Myometrial cell (primary cell): ENCODE results near the genes SH2D1B, LMX1A and TADA1.

DNA sequence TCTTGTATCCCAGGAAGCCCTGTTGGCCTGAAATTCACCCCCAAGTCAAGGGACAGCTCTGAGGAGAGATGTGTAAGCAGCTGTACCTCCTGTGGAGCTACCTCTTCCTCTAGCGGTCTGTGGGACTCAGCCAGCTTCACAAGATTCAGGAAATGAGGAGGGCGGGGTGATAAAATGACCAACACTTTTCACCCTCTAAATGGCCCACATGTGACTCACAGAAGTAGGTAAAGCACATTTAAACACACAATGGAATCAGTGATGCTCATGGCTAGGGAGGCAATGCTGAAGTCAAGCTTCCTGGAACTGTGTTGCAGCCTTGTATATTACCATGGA, at the start of gene SH2D1B:
Gene SH2D1B (minus strand): TSS at position 111 of the 336 bp plus-strand sequence.
- RAMPAGE, long total RNA: no peak

DNA sequence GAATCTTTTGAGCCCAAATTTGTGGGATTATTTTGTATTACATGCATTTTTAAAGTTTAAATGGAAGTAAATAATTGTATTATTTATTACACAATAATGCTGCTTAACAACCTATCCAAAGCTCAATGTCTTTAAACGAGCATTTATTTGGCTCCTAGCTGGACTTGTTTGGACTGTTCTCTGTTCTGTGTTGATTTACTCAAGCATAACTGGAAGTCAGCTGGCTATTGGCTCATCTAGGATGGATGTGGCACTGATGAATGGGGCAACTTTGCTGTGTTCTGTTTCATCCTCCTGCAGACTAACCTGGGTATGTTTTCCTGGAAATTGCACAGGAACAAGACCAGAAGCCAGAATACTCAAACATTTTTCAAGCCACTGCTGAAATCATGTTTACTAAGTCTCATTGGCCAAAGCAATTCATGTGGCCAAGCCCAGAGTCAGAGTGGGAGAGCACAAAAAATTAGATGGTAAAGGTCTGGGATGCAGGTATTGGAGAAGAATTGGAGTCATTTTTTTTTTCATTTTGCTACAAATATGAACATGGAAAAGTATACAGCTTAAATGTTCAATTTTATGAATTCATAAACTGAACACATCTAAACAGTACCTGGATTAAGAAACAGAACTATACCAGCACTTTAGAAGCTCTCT, 70.7 kb upstream of the HSD17B7 start:
- RAMPAGE, long total RNA: no peak

GRCh38 chr1:162792417-162793003, 2.0 kb downstream of the HSD17B7 start:
- RAMPAGE, long total RNA: no peak

- RAMPAGE, long total RNA: no peak
Measured at GRCh38 chr1:163068686-163069087, 474 bp upstream of the RGS4 start.

- RAMPAGE, long total RNA: no peak
Measured at GRCh38 chr1:164627009-164627718, 68.2 kb downstream of the PBX1 start.

DNA sequence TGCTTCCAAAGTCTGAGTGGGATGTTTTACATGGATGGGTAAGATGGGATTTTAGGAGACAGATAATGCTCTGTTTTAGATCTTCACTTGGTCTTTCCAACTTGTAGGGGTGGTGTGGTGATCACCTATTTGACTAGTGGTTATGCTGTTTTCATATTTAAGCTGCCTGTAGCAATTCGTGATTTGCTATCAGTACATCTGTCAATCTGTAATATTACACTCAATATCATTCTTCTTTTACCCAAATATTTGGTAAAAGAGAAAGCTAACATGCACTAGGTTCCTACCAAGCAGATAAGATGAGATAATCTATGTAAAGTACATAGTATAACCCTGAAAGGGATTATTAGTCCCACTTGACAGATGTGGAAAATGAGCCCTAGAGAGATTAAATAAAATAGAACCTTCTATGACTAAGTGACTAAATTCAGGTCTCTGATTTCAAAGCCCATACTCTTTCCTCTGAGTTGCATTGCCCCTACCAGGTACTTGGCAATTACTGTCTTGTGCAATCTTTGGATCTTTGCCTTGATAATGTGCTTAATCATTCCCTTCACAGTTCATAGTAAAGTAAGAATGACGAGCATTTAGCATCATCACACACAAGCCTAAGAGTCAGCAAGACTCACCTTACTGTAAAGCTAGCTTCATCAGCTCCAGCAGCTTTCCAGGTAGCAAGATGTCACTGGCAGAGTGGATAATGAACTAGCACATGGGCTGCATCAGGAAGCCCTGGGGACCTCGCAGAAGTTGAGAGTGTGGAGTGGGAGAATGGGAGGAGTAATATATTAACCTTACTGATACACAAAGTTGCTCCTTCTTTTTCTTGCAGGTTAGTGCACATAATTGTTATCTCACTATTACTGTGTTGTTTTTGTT, 71.5 kb downstream of the PBX1 start:
- RAMPAGE, long total RNA: no peak

GRCh38 chr1:164650094-164651044, 91.4 kb downstream of the PBX1 start:
- RAMPAGE, long total RNA: no peak

DNA sequence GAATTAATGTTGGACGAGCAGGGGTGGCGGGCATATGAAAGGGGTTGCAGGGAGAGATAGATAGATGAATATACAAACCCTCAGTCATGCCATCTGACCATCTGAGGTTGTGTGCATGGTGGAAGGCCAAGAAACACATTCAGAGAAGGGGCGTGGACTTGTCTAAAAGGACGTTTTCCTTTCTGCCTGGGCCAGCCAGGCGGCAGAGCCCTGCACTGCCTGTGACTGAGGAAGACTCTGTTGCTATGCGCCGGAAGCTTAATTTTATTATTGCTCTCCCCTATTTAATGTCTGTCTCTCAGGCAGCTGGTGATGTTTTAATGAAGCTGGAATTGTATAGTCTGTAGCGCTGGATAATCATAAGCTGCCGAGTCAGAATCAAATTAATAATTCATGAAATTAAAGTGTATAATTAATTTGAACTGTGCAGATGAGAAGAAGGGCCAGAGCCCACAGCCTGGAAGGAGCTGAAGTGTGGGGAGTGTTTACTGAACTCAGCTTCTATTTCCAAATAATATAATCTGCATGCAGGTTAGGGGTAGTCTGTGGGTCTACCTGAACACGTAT, 164.5 kb downstream of the PBX1 start:
- RAMPAGE, long total RNA: no peak

DNA sequence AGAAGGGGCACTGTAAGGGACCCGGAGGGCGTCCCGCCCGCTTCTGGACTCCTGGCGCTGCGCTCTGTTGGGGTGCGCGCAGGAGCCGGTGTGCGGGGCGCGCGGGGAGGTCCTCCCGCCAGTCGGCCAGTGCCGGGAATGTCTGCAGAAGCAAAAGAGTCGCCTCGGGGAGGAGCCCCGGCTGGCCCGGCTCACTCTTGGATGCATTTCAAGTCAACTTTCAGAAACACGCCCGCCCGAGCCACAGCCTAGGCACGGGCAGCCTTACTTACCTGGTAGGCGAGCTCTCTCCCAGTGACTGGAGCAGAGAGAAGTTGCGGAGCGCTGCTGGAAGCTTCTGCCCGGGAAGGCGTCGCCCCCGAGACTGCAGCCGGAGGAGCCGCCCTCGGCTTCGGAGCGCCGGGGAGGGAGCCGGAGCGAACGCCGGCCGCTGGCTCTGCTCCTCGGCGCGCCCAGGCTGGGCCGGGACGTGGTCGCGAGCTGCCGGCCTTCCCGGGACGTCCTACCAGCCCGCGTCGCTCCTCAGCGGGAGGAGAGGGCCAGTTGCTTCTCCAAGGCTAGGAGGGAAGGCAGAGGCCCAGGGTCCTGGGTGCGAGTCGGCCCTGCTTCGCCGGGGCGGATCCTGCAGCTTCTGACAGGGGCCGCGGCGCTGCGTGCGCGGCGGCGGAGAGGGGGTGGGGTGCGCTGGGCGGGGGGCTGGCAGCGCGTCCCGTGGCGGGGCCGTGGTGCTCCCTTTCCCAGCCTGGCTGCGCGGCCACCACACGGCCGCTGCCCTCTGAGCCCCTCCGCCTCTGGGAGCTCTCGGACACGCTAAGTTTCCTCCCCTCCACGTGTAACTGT, at the start of gene LMX1A:
Gene LMX1A (minus strand): TSS at position 633 of the 840 bp plus-strand sequence.
- RAMPAGE, long total RNA: no peak

GRCh38 chr1:165527434-165527961, 16.3 kb upstream of the LRRC52 start:
- RAMPAGE, long total RNA: no peak

DNA sequence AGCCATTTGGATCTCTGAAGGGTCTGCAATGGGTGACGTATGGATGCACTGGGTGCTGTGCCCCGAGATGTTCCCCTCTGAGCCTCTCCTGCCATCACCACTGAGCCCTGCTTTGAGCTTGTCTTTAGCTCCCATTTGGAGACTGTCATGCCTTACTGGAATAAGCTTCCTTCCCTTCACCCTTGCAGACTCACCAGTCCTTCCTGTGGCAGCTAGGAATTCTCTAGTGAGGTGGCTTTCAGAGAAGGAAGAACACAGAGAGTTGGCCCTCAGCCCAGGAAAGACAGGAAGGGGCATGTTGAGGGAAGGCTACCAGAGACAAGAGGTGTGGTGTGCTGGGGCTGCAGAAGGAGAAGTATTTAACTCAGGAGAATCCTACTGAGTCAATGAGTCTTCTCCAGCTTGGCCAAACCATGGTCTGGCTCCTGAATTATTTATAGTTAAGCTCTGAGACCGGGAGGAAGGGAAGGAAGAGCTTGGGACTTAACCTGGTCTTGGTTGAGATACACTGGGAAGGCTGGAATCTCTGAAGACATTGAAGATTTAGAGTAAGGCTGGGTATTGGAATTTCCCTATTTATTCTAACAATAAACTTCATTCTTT, 76.3 kb downstream of the UCK2 start:
- RAMPAGE, long total RNA: no peak

DNA sequence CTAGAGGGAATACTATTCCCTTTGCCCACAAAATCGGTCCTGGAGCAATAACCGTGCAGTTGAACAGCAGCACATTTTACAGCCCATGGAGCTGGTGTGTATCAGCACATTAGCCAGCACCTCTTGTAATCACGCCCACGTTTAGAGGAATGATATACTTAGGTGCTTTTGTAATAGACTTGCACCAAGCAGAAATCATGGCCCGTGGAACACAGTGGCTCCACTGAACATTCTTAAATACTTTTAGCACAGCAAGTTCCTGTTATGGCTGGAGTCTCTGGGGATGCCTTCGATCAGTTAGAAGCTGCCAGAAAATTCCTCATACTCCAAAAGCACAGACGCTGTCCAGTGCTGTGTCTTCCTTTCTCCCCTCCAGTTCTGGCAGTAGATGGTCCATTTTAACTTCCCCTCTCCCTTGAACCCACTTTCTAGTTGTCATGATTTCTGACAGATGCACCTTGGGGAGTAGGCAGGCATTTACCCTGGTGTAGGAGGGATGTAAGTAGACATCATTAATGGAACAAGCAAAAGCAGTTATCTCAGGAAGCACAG, 218.2 kb upstream of the FAM78B start:
- RAMPAGE, long total RNA: no peak

DNA sequence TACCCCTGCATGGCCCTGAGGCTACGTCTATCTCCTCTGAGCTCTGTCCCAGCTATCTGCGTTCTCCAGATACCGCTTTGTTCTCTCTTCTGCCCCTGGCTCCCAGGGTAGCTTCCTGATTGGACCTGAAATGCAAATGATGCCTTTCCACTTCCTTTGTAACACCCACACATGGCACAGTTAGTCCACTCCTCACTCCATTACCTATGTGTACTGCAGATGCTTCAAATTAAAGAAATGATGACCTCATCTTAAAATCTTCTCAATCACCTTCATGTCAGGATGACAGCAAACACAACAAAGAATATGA, 138.6 kb upstream of the POGK start:
- RAMPAGE, long total RNA: no peak

DNA sequence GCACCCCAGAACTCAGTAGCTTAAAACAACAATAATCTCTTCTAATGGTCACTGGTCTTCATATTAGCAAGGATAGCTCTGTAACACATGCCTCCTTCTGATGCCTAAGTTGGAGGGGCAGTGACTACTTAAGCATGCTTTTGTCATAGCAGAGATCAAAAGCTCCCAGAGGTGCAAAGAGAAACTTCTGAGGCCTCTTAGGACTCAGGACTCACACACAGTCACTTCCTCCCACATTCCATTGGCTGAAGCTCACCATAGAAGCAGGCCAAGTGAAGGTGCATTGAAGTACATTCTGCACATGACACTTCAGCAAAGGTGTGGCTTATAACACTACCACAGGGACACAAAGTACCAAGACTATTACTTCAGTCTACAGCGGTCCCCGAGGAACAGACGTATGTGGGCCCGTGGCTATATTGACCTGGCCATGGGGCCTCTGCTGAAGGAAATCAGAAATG, 2.6 kb upstream of the POGK start:
- RAMPAGE, long total RNA: no peak

DNA sequence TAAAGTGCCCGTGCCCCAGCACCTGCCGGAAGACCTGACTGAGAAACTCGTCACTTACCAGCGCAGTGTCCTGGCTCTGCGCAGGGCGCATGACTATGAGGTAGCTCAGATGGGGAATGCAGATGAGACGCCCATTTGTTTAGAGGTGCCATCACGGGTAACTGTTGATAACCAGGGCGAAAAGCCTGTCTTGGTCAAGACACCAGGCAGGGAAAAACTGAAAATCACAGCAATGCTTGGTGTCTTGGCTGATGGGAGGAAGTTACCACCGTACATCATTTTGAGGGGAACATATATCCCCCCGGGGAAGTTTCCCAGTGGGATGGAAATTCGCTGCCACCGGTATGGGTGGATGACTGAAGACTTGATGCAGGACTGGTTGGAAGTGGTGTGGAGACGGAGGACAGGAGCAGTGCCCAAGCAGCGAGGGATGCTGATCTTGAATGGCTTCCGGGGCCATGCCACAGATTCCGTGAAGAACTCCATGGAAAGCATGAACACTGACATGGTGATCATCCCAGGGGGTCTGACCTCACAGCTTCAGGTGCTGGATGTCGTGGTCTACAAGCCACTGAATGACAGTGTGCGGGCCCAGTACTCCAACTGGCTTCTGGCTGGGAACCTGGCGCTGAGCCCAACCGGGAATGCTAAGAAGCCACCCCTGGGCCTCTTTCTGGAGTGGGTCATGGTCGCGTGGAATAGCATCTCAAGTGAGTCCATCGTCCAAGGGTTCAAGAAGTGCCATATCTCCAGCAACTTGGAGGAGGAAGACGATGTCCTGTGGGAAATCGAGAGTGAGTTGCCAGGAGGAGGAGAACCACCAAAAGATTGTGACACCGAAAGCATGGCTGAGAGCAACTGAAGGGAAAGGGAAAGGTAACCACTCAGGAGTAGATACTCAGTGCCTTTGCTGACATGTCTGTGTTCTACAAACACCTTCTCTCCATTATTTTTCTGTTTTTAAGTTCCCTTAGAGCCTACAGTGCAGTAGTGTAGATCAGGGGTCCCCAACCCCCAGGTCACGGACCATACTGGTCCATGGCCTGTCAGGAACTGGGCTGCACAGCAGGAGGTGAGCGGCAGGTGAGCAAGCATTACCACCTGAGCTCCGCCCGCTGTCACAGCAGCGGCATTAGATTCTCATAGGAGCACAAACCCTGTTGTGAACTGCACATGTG, 10.7 kb downstream of the POGK start:
- RAMPAGE, long total RNA: no peak

- RAMPAGE, long total RNA: start-site peak on the minus strand at chr1:166876239-166876301, 53 and 79 reads in 2 replicates
Measured at GRCh38 chr1:166876141-166876793, at the start of gene TADA1. TSS of gene TADA1 (minus strand) at chr1:166876264.

DNA sequence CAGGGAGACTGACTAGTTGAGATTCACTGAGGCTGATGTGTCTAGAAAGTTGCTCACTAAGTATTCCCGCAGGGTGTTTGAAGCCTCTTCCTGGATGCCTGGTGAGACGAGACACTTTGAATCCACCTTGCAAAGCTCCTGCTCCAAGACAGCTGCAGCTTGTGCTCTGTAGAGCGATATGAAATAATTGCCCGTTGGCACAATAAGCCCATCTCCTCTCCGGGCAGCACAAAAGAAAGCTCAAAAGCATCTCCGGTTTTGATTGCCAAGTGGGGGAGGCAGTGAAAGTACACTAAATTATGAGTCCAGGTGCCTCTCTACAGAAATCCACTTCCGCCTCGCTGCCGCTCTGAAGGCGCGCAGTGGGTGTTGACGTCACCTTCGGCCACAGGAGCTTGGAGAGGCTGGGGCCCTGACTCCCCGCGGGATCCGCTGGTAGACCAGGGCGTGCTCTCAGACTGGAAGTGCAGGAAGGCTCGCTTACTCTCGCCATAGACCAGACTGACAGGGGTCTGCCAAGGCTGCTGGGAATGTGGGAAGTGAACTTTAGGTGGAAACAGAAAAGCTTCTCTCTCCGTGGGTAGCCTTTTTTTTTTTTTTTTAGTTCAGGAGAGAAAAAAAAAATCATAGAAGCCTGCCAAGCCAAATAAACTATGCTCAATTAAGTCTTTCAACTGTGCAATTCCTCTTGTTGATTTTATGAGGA, 46.1 kb downstream of the GPA33 start:
- RAMPAGE, long total RNA: no peak

DNA sequence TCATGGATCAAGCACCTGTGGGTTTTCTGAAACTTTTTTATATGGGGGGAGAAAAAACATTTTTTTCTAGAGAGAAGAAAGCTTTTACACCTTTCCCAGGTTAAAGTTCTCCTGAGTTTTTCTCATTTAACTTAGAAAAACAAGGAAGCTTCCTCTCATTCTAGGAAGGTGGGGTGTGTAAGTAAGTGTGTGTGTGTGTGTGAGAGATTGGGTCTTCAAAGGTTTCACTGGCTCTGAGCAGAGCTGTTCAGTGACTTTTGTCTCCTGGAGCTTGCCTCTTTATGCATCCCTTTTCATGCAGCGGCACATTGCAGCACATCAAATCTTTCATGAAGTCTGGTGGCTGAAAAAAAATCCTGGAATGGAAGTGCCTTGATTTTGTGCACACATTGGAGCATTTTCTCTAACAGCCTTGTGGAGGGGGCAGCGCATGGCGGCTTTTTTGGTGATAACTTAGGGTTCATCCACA, 3.4 kb downstream of the GPA33 start:
- RAMPAGE, long total RNA: no peak

- RAMPAGE, long total RNA: no peak
Measured at GRCh38 chr1:167094757-167095184, 896 bp downstream of the STYXL2 start.

DNA sequence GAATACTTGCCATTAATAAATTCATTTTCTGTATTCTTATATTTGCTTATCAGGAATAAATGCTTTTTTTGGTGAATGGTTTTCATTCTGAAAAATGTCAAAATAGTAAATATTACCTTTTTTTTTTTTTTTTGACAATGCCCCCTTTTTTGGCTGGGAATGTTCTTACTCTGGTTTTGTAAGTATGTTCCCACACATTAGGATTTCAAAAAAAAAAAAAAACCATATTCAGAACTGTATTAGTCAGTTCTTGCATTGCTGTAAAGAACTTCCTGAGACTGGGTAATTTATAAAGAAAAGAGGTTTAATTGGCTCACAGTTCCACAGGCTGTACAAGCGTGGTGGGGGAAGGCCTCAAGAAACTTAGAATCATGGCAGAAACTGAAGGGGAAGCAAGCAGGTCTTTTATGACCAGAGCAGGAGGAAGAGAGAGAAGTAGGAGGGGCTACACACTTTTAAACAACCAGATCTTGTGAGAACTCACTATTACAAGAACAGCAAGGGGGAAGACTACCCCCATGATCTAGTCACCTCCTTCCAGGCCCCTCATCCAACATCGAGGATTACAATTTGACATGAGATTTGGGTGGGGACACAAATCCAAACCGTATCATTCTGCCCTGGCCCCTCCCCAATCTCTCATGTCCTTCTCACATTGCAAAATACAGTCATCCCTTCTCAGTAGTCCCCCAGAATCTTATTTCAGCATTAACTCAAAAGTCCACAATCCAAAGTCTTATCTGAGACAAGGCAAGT, 51.7 kb downstream of the POU2F1 start:
- RAMPAGE, long total RNA: no peak